Ascending aorta (tissue), 1 donor: ENCODE data around the genes DUSP28 and KIF1A.

GRCh38 chr2:239288881-239290056 is 111.6 kb downstream of the HDAC4 start:
- PRO-cap, result no peak

GRCh38 chr2:239291728-239292461 is 108.9 kb downstream of the HDAC4 start:
- PRO-cap, result no peak

GRCh38 chr2:239295691-239296094 is 105.1 kb downstream of the HDAC4 start:
- PRO-cap, result no peak

DNA sequence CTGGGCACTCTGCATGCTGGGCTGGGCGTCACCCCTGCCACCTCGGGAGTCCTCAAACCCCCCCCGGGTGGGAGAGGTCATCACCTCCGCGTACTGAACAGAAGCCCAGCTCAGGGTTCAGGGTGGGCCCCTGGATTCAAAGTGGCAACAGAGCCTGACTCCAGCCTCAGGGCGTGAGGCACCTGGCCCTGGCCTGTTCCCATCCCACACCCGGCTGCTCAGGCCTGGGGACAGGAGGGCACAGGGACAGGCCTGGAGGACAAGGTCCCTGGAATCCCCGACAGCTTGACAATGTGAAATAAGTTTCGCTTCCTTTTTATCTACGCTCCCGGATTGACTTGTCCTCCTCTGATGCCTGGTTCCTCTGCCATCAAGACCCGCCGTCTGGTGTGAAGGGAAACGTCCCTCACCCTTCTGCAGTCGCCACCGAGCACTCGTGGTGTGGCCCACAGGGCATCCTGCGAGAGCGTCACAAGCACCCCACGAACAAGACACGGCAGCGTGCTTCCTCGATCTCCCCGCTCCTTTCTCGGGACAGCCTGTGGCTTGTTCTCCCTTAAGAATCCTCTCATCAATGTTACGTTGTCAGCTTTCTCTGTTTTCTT is 97.7 kb downstream of the HDAC4 start:
- PRO-cap, result no peak

GRCh38 chr2:239304811-239305528 is 95.8 kb downstream of the HDAC4 start:
- PRO-cap, result no peak

DNA sequence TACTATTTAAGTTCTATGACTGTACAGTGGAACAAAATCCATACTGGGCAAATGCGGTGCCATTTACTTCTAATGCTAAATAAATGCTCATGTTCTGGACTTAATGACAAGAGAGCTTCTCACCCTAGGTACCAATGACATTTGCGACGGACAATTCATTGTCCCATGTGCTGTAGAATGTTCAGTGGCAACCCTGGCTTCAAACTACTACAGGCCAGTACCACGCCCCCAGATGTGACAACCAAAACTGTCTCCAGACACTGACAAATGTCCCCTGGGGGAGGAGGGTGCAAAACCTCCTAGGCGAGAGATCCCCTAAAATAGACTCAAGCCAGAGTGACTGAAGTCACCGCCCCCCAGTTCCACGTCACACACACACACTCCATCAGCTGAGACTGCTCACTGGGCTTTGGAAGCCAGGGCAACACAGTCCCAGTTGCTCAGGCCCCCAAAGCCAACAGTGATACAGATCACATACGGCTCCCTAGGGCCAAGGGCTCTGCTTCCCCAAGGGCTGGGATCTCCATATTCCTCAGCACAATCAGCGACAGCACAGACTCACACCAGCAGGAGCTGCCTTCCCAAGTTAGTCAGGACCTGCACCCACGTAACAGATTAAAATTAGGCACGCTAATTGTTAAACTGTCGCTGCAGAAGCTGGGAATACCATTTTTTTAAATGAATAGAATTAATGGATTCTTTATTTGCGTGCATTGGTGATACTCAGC is 19.1 kb downstream of the HDAC4 start:
- PRO-cap, result no peak

- PRO-cap, result no peak
These were observed 237.1 kb upstream of the HDAC4 start for GRCh38 chr2:239637911-239638351.

DNA sequence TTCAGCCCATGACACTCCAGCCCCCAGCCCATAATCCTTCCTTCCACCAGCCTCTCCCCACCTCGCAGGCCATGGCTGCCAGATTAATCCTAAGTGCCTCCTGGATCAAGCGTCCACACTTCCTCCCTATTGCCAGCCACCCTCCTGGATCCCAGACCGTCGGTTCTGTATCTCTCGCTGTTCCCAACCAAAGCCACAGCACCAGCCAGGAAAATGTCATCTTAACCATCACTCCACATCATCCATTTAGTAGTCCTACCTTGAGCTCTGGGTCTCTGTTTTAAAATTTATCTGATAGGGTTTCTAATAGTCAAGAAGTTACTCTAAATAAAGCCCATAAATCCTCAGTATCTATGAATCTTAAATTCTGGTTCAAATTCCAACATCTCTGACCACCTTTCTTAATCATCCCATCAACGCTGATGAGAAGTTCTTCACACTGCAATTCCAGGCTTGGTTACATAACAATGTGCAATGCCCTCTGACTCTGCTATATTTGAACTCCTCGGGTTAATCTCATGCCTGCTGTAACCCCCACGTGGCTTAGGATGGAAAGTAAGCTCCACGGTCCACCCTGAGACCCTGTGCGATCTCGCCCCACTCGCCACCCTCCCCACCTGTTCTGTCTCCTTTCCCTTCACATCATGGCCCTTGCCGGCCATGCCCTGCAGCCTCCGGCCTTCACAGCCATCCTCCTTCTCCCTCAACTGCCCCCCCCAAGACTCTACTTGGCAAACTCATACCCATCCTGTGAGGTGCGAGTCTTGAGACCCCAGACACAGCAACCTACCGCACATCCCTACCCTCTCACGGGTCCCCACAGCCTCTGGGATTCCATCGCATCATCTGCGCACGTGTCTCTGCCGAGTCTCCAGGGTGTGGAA is 49.2 kb downstream of the NDUFA10 start:
- PRO-cap, result no peak

DNA sequence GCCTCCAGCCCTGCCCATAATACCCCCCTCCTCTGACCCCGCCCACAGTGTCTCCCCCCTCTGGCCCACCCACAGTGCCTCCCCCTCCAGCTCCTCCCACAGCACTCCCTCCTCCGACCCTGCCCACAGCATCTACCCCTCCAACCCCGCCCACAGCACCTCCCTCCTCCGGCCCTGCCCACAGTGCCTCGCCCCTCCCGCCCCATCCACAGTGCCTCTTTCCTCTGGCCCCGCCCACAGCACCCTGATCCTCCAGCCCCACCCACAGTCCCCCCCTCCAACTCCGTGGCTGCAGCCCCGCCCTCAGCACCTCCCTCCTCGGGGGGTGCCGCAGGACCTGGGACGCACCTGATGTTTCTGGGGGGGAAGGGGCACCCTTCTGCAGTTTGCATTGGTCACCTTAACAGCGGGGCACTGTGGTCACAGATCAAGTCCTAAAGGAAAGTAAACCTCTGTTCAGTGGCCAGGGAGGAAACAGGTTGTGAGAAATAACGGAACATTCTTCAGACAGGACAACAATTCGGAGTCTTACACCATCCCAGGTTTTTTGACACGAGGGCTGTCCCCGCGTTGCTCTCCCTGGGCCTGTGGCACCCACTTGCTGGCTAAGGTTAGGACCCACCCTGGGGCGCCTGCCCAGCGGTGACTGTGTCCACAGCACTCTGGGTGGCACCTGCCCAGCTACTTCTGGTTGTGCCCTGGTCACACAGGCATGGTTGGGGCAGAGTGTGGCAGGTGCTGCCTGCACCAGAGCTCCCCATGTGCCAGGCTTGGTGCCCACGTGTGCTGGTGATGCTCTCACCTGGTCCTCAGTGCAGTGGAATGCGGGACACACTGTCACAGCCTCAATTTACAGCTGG is 93.4 kb upstream of the OTOS start:
- PRO-cap, result no peak

GRCh38 chr2:240259530-240260301 is 119.3 kb upstream of the OTOS start:
- PRO-cap, result unidirectional peak, minus-strand start at chr2:240259837

DNA sequence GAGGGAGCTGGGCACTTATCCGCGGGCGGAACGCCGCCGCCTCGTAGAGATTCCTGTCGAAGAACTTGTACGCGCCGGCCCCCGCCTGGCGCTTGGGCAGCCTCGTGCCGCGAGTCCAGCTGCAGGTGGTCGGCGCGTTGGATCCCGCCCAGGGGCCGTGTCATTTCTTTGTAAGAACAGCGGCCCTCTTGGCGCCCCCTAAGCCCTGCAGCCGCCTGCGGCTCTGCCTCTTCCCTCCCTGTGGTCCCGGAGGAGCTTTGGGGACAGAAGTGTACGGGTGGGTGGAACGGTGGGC is 1.2 kb downstream of the GPC1 start:
- PRO-cap, result no peak

DNA sequence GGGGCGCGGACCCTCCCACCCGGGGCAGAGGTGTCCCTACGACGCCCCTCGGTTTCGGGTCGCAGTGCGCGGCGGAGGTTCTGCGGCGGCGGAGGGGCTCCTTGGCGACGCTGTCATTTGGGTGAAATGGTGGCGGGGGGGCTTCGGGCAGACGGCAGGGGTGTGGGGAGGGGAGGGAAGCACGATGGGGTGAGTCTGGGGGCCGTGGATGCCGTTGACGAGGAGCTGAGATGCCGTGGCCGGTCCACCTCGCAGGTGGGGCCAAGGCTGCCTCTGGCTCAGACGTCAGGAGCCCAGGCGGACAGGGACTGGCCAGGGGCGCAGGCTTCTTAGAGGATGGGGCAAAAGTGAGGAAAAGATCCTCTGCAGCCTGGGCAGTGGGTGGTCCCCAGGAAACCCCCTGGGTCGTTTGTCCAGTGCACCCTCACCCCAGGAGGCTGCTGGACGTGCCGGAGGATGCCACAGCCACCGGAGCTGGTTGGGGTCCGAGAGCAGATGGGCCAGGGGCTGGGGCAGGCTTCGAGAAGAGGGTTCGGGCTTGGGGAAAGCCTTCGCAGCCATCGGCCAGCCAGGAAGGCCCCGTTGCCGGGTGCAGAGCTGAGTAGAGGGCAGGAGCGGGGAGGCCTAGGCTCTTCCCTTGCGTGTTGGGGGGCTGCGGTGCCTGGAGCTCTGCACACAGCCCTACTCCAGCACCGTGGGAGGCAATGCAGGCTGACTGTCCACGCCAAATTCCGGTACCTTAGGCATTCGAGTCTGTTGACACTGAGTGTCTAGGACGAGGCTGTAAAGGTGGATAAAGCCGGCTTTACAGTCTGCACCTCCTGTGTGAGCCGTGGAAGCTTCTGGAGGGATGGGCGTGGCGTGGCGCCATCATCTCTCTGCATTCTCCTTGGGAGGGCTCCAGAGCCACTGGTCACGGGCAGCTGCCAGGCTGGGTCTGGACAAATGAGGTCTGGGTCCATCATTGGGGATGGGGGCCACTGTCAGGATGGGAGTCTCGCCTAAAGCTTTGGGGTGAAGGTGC is 18.8 kb downstream of the GPC1 start:
- PRO-cap, result no peak

DNA sequence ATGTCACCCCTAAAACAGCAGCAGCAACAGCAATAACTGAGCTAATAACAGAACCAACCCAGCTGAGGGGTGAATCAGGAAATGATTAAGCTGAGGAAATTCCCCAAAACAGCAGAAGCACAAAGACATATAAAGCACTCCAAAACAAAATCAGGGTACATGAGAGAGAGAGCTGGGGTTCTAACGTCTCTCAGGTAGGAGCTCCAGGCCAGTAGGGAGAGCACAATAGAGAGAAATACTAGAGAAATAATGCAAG is 43.8 kb downstream of the ANKMY1 start:
- PRO-cap, result no peak

- PRO-cap, result unidirectional peak, plus-strand start at chr2:240560379; unidirectional peak, minus-strand start at chr2:240560768; bidirectional peak, plus-strand start at chr2:240561315, minus-strand start at chr2:240561038
These were observed at the start of gene DUSP28 for GRCh38 chr2:240560061-240561140. DUSP28 (plus strand) TSS chr2:240560357.

GRCh38 chr2:240633478-240633729 is 8.1 kb downstream of the GPR35 start:
- PRO-cap, result no peak

GRCh38 chr2:240709647-240710130 is 18.0 kb downstream of the AQP12A start:
- PRO-cap, result no peak

- PRO-cap, result no peak
These were observed at the start of gene KIF1A for GRCh38 chr2:240820049-240820932. KIF1A (minus strand) TSS chr2:240820219.

- PRO-cap, result no peak
These were observed 4.1 kb upstream of the AGXT start for GRCh38 chr2:240864319-240865069.

DNA sequence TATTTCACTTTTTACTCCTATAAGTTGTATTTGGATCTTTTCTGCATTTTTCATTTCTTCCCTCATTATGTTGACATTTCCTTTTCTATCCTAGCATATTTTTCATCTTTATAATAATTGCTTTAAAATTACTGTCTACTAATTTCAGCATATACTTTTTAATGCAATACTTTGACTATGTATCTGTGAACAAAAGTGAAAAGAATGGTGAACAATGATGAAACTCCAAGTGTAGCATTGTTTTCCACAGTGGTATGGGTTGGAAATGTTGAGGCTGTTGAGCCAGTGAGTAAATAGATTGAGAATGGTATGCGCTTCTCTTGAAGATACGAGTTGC is 7.8 kb downstream of the SNED1 start:
- PRO-cap, result no peak

- PRO-cap, result no peak
These were observed 10.6 kb downstream of the SNED1 start for GRCh38 chr2:241008761-241009646.